Upper lobe of left lung (tissue), 5 donors: ENCODE measurements around the gene GOLT1A.

- PRO-cap, 2 experiments = no peak in any of the 2 experiments
- RAMPAGE, long total RNA, 4 experiments = no peak in any of the 4 experiments
Observed at GRCh38 chr1:203184723-203185586, 1.5 kb downstream of the CHI3L1 start.

GRCh38 chr1:203269008-203269454 lies 36.3 kb upstream of the BTG2 start:
- PRO-cap, 2 experiments = no peak in any of the 2 experiments
- RAMPAGE, long total RNA, 4 experiments = no peak in any of the 4 experiments

DNA sequence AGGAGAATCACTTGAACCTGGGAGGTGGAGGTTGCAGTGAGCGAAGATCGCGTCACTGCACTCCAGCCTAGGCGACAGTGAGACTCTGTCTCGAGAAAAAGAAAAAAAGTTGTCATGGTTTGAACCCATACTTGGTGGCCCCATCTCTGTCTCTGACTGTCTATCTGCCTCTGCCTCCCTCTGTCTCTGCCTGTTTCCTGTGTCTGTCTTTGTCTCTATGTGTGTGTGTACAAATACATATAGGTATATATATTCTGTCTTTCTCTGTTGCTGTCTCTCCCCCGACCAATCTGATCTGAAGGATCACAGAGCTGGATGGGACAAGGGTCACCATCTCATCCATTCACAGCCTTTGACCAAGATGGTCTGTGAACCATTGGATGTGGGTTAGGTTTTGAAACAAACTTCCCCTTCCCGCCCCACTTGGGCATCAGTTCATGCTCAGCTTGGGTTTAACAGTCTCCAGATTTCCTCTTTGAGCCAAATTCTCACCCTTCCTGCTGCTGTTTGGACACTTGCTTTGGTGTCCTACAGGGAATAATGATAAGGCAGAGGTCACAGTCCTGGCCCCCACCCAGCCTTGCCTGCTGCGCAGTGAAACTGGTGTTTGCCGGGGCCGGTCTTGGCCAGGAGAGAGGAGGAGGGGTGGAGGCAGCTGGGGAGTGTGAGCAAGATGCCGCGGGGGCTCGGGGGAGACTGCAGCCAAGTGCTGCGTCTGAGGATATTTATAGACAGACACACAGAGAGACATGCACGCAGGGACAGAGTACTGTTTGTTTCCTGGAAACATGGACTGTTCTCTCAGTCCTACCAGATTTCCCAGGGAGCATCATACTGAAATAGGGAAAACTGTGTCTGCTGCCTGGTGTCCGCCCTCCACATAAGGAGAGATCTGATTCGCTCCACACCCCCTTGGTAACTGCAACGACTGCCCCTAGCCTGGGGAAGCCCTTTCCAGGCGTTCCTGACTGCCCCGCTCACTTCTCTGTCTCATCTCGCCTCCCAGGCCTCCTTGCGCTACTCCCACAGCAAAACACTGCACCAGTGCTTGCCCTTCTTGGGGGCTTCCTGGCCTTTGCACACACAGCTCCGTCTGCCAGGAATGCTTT lies 27.0 kb upstream of the BTG2 start:
- PRO-cap, 2 experiments = peak in 2 of 2 experiments; most common plus-strand start position 980 of the sequence (in 2); most common minus-strand start position 602 of the sequence (in 1)
- RAMPAGE, long total RNA, 4 experiments = no peak in any of the 4 experiments

- PRO-cap, 2 experiments = no peak in any of the 2 experiments
- RAMPAGE, long total RNA, 4 experiments = no peak in any of the 4 experiments
Observed at GRCh38 chr1:203284565-203285292, 20.6 kb upstream of the BTG2 start.

- PRO-cap, 2 experiments = no peak in any of the 2 experiments
- RAMPAGE, long total RNA, 4 experiments = no peak in any of the 4 experiments
Observed at GRCh38 chr1:203405656-203406437, 54.9 kb upstream of the FMOD start.

DNA sequence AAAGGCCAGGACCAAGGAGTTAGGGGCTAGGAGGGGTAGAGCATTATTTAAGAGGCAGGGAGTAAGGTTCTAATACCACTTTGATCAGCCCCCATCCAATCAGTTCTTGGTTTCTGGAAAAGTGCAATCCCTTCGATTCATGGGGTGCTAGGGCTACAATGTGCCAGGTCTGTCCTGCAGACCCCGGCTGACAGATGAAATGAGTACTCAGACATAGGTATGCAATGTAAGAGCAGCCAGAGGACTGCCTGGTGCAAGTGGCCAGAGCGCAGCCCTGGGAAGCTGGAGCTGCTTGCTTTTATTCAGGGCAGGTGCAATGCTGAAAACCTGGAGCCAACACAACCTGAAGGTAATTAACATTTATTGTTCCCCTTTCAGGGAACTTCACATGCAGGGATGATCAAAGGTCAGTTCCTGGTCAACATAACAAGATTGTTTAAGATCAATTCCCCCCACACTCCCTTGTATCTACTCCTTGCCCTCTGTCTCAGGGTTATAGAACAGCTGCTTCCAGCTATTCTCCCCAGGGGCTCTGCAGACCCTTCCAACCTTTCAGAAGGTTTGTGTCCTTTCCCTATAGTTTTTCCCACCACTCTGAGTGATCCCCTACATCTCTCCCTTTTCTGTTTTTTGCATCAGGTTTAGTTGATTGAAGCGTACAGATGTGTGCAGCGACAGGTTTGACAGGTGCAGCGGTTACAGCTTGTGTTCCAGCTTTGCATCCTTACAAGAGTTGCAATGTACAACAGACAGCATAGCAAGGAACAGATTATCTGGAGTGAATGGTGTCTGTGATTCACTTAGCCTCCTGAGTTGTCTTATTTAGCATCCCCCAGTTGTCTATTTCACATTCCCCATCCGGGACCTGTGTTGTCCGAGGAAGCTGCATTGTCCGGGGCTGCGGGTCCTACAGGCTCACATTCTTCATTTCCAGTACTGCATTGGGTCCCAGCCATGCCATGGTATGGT lies 48.6 kb upstream of the PRELP start:
- PRO-cap, 2 experiments = no peak in any of the 2 experiments
- RAMPAGE, long total RNA, 4 experiments = no peak in any of the 4 experiments

- PRO-cap, 2 experiments = peak in 1 of 2 experiments; most common plus-strand start chr1:203463958 (in 1)
- RAMPAGE, long total RNA, 4 experiments = no peak in any of the 4 experiments
Observed at GRCh38 chr1:203463475-203464075, 12.0 kb upstream of the PRELP start.

DNA sequence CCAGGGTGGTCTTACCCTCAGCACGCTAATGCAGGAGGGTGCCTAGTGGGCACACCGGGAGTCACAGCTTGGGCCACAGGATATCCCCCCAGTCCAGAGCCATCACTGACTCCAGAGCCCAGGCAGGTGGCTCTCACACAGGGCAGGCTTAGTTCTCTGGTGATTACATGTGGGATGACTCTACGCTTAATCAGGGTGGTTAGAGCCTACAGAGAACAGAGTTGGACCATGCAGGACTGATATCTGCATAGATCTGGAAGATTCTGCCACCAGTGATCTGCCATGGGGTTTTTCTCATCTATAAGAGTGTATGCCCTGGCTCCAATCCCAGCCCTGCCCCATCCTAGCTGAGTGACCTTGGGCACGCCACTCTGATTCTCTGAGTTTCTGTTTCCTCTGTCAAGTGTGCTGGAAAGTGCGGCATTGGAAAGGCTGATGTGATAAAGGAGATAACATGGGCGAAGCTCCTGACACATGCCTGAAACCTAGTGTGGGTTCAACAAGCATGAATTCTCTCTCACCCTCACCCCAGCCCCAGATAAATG lies 27.3 kb downstream of the OPTC start:
- PRO-cap, 2 experiments = no peak in any of the 2 experiments
- RAMPAGE, long total RNA, 4 experiments = no peak in any of the 4 experiments

DNA sequence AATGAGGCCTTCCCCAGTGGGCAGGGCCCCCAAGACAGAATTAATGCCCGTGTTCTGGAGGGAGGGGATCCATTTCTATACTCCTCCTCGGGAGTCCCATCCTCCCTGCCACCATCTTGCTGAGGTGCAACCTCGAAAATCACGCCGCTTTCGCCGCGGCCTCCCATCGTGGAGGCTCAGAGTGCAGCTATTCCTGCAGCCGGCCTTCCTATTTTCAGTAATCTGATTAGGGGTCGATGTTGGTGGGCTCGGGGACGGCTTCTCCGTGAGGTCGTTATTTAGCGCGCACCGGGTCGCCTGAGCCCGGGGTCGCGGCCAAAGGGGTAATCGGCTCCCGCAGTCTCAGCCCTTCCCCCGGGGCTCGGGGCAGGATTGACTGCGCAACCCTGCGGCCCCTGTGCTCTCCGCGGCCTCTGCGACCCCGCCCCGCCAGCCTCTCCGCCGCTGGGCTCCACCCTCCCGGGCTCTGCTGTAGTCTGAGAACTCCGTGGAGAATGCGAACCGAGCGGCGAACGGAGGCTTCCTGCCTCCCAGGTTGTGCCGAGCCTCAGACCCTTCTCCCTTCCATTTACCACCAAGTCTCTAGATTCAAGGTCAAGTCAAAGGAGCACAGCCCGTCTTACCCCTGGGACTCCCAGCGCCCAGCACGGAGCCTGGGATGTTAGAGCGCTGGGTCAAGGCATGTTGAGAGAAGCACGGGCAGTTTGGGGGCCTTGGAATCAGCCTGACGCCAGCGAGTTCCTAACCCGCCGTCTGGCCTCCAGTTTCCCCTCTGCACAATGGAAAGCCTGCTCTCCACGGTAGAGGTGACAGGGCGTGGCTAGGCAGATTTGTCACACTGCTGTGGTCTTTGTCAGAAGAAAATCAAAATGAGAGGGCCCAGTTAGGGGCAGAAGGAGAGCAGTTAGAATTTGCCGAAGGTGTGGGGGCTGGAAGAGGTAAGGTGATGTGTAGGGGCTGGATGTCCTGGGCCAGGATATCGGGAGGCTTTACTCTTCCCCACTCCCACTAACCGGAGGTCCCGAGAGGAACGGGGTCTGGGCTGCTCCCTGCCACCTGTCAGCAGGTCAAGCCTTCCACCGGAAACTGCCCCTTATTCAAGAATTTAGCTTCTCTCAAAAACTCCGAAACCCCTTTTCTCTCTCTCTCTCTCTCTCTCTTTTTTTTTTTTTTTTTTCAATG lies 3.0 kb downstream of the ATP2B4 start:
- PRO-cap, 2 experiments = peak in 2 of 2 experiments; most common plus-strand start position 481 of the sequence (in 1); most common minus-strand start position 774 of the sequence (in 2)
- RAMPAGE, long total RNA, 4 experiments = no peak in any of the 4 experiments

DNA sequence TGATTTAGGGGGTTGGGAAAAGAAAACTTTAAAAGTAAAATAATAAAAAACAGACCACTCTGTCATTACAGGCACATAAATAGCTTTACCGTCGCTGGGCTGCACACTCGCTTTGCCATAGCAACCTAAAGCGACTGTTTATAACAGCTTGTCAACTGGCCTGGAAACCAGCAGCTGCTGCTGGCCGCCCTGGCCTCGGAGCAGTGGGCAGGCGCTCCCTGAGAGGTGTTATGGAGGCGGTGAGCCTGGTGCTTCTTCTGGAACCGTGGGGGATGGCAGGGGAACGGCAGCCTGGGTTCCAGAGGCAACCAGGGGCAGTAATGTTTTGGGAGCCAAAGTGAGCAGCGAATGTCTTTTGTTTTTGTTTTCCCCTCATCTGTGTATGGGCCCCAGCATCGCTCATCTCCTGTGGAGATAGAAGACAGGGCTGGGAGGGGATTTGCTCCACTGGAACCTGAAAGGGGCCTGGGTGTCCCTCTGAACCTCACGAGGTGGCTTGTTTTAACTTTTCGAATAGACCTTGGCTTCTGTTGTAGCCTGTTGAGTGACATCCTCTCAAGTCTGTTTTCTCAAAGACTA lies 45.8 kb downstream of the ATP2B4 start:
- PRO-cap, 2 experiments = no peak in any of the 2 experiments
- RAMPAGE, long total RNA, 4 experiments = start-site peak on the plus strand in 1 of 4 experiments, centred at position 434 of the sequence, 8 reads per replicate

DNA sequence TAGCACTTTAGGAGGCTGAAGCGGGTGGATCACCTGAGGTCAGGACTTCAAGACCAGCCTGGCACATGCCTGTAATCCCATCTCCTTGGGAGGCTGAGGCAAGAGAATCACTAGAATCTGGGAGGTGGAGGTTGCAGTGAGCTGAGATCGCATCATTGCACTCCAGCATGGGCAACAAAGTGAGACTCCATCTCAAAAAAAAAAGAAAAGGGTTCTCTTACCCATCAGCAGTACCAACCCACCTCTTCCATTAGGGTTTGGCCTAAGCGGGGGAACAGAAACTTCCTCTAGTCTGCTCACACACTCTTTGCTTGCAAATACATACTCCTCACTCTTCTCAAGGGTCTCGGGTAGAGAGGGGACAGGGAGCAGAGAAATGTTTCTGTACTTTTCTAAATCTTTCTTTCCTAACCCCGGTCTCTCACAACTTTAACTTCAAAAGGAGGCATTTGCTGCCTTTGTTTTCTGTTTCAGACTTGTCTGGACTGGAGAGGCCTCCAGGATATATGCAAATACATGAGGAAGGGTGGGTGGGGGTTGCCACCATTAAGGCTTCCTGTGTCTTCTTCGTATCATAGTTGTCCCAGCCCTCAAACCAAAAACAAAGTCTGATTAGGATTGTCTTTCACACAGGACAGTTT lies 10.6 kb upstream of the LAX1 start:
- PRO-cap, 2 experiments = no peak in any of the 2 experiments
- RAMPAGE, long total RNA, 4 experiments = no peak in any of the 4 experiments

GRCh38 chr1:203771748-203772284 lies 6.8 kb downstream of the LAX1 start:
- PRO-cap, 2 experiments = no peak in any of the 2 experiments
- RAMPAGE, long total RNA, 4 experiments = no peak in any of the 4 experiments

DNA sequence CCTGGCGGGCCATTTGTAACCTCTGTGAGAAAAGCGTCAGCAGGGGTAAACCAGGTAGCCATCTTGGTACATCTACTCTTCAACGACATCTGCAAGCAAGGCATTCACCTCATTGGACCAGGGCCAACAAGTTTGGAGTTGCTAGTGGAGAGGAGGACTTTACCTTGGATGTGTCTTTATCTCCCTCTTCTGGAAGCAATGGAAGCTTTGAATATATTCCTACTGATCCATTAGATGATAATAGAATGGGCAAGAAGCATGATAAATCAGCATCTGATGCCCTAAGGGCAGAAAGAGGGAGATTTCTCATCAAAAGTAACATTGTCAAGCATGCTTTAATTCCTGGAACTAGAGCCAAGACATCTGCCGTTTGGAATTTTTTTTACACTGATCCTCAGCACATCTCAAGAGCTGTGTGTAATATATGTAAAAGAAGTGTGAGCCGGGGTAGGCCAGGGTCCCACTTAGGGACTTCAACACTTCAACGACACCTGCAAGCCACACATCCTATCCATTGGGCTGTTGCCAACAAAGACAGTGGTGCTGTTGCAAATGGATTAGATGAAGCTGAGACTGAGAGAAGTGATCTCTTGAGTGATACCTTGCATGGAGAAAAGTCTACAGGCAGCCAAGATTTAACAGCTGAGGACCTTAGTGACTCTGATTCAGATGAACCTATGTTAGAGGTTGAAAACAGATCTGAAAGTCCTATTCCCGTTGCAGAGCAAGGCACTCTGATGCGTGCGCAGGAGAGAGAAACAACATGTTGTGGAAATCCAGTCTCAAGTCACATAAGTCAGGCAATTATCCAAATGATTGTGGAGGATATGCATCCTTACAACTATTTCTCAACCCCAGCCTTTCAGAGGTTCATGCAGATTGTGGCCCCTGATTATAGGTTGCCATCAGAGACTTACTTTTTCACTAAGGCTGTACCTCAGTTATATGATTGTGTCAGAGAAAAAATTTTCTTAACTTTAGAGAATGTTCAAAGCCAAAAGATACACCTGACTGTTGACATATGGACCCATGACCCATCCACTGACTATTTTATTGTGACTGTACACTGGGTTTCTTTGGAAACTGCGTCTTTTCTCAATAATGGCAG lies 2.9 kb downstream of the ZBED6 start:
- PRO-cap, 2 experiments = no peak in any of the 2 experiments
- RAMPAGE, long total RNA, 4 experiments = no peak in any of the 4 experiments

DNA sequence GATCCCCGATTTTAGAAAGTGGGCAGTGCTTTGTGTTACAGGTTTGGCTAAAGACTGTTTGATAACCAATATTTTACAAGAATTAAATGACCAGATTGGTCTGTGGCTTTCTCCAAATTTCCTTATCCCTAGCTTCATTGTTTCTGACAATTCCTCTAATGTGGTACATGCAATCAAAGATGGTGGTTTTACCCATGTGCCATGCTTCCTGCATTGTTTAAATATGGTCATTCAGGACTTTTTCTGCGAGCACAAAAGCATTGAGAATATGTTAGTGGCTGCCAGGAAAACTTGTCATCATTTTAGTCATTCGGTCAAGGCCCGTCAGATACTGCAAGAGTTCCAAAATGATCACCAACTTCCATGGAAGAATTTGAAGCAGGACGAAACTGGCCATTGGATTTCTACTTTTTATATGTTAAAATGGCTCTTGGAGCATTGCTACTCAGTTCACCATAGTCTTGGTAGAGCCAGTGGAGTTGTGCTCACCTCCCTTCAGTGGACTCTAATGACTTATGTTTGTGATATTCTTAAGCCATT lies 3.7 kb downstream of the ZBED6 start:
- PRO-cap, 2 experiments = no peak in any of the 2 experiments
- RAMPAGE, long total RNA, 4 experiments = no peak in any of the 4 experiments

- PRO-cap, 2 experiments = no peak in any of the 2 experiments
- RAMPAGE, long total RNA, 4 experiments = no peak in any of the 4 experiments
Observed at GRCh38 chr1:203846981-203847821, 14.2 kb upstream of the SNRPE start.

- PRO-cap, 2 experiments = no peak in any of the 2 experiments
- RAMPAGE, long total RNA, 4 experiments = no peak in any of the 4 experiments
Observed at GRCh38 chr1:203996573-203997074, 76.3 kb upstream of the SOX13 start.

DNA sequence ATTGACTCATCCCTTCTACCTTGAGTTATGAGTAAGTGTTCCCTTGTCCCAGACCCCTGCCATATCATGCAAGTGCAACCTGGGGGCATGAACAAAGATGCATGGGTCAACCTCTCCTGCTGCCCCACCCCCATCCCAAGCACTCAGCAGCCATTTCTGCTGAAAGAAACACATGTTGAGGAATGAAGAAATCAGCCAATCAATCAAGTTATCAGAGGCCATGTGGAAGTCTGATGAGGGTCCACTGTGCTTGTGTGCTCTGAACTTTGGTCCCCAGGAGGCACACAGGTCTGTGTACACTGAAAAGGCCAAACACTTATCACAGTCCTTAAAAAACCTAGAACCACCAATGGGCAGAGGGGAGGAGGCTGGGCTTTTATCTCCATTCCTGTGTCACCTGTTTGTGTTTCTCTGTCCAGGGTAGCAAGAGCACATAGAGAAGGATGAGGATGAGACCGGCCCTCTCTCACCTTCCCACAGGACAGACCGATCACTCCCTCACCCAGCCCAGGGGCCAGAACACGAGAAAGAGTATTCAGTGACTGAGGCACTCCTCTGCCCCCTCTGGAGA lies 9.5 kb downstream of the ETNK2 start:
- PRO-cap, 2 experiments = no peak in any of the 2 experiments
- RAMPAGE, long total RNA, 4 experiments = no peak in any of the 4 experiments

DNA sequence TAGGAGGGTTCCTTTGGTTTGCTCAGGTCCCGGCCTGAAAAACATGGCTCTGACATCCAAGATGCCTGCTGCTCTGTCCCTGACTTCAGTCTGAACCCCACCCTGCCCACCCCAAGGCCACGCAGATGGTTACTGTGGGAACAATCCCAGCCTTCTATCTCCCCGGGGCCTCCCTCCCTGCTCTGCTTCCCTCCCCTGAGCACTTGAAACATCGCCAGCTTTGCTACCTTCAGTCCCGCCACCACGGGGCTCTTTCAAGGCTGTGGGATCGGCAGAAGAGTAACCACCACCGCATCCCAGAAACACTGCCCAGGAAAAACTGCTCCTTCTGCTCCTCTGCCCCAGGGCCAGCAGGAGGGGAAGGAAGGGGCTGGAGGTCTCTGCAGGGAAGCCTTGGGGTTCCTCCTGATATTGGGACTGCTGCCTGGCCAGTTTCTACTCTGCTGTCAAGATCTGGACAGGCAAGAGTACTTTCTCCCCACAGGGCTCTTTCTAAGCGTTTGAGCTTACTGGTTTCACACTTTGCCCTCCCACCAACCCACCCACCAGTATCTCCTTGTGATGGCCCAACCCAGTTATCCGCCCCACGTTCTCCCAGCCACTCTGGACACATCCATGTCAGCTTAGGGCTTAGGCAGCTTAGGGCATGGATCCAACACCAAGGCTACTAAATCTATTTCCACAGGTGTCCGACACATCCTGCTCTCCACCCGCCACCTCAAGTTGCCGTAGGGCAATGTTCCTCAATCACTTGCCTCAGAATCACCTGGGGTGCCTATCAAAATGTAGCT lies 8.4 kb downstream of the ETNK2 start:
- PRO-cap, 2 experiments = no peak in any of the 2 experiments
- RAMPAGE, long total RNA, 4 experiments = no peak in any of the 4 experiments

DNA sequence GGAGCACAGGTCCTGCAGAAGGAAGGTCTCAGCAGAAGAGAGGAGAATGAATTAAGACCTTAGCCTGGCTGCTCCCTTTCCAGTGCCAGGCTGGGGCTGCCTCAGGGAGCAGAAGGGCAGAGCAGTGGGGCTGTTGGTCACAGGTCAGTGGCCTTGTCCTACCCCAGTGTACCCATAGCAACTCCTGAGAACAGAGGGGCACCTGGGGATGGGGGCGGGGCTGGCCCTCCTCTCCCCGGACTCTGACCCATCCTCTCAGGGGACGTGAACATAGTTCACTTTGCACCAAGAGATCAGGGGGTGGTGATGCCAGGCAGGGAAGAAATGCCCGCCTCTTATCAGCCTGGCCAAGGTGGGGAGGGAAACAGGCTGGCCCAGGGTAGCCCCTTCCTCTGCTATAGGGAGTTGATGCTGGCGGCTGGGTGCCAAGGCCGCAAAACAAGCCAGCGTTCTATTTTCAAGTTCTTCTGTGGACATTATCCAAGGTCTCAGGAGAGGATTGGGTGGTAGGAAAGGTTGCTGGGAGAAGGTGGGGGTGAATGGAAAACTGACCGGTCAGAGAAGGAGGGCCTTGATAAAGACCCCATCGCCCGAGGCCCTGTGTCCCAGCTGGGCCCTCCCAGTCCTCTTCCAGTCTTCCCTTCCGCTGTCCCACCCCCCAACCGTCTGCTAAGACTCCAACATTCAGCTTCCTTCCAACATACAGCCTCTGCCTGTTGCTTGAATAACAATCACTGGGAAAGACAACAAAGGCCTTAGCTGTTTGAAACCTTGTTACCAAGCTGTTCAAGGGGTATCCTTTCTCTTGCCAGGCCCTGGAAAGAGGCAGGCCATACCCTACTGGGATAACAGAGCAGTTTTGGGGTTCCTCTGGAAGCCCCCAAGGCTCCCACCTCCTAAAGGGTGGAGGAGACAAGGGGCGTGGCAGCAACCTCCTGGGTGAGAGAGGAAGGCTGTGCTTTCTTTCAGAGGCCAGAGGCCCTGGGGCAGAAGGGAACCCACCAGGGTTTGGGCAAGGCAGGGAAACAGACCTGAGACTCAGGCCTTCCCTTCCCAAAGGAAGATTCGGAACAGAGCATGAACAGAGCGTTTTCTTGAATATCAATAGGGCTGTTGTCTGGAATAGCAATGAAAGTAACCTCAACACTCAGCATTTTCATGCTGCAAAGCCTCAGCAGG lies 4.5 kb downstream of the ETNK2 start:
- PRO-cap, 2 experiments = no peak in any of the 2 experiments
- RAMPAGE, long total RNA, 4 experiments = no peak in any of the 4 experiments

- PRO-cap, 2 experiments = no peak in any of the 2 experiments
- RAMPAGE, long total RNA, 4 experiments = start-site peak on the minus strand in 3 of 4 experiments, at chr1:204213966-204214012 at its widest, 15 to 28 reads per replicate
Observed at GRCh38 chr1:204213567-204214763, at the start of gene GOLT1A. Gene GOLT1A, minus strand, starts transcription at chr1:204213988.